H9 (cell line): ENCODE results near the genes NKG7, ZNF577 and ZNF534.

GRCh38 chr19:51293630-51294137, 17.8 kb upstream of the IGLON5 start:
- PRO-cap: bidirectional peak, plus-strand start at chr19:51293842, minus-strand start at chr19:51293742

DNA sequence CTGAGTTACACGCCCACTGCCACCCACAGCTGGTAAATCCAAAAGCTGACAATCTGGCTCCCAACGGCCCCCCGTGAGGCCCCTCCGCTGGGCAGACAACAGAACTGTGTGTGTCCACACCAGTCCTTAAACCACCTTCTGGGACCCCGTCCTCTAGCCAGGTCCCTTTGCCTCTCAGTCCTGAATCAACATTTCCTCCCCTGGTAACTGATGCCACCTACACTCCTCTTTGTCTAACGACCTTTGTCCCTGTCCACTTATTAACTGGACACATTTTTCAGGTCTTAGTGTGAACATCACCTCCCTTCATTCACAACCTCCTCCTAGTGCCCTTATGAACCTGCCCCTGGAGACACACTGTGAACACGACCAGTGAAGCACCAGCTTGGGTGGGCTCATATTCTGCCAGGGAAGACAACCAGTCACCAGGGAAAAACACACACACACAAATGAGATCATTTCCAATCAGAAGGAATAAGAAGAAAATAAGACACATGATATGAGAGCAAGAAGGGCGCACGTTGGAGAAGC, 5.6 kb upstream of the VSIG10L start:
- PRO-cap: no peak

DNA sequence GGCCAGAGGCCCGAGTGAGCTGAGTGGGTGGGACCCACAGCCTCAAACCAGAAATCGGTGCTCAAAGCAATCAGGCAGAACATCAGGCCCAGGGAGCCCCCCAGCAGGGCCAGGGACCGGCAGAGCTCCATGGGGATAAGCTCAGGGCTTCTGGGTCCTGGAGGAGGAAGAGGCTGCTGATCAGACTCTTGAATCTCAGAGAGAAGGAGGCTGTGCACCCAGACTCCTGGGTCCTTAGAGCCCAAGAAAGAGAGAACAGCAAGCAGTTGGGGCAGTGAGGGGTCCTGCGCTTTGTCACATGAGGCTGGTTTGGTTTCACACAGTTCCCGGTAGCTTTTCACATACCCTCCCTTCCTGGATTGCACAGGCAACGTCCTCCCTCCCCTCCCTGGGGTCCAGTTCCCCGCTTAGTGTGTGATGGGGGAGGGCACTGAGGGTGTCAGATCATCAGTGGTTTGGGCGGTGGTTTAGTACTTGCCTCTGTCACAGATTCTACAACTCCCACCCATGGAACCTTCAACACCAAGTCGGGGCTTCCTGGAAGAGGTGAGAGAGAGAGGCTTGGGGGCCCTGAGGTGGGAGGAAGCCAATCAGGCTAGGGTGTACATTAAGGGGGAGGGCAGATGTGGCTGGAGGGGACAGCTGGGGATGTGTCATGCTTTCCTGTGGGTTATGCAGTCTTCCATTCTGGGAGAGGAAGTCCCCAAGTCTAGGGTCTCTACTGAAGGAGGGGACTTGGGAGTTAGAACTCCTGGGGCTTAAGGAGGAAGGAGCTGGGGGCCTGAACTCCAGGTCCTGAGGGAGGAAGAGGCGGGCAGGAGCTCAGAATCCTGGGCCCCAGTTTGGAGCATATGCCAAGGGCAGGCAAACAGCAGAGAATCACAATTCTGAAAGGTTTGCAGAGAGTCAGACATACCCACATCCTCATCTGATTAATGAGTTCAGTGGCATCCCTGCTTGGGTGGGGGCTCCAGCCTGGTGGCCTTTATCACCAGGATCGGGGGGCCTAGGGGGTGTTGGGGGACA, at the start of gene NKG7:
Gene NKG7, minus strand, starts transcription at position 250 of the 1,026 bp plus-strand sequence.
- PRO-cap: no peak

DNA sequence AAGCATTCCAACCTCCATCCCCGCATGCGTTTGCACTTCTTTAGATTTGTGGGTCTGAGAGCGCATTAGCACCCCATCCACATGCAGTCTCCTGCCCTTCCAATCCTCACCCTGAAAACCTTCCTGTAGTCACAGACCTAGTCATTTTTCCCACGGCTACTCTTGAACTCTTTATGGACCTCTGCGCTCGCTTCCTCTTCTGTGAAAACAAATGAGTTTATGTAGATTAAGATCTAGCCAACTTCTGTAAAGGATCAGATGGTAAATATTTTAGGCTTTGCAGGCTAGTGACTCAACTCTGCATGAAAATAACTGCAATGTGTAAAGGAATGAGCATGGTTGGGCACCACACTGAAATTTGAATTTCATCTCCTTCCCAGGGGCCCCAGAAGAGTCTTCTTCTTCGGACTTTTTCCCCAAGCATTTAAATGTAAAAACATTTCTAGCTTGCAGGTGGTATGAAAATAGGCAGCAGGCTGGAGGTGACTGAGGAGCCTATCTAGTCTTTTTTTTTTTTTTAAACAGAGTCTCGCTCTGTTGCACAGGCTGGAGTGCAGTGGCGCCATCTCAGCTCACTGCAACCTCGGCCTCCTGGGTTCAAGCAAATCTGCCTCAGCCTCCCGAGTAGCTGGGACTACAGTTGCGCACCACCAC, 8.5 kb downstream of the SIGLEC10 start:
- PRO-cap: no peak

- PRO-cap: unidirectional peak, minus-strand start at chr19:51422033
Observed at GRCh38 chr19:51421935-51422242, 4.4 kb upstream of the SIGLEC10 start.

DNA sequence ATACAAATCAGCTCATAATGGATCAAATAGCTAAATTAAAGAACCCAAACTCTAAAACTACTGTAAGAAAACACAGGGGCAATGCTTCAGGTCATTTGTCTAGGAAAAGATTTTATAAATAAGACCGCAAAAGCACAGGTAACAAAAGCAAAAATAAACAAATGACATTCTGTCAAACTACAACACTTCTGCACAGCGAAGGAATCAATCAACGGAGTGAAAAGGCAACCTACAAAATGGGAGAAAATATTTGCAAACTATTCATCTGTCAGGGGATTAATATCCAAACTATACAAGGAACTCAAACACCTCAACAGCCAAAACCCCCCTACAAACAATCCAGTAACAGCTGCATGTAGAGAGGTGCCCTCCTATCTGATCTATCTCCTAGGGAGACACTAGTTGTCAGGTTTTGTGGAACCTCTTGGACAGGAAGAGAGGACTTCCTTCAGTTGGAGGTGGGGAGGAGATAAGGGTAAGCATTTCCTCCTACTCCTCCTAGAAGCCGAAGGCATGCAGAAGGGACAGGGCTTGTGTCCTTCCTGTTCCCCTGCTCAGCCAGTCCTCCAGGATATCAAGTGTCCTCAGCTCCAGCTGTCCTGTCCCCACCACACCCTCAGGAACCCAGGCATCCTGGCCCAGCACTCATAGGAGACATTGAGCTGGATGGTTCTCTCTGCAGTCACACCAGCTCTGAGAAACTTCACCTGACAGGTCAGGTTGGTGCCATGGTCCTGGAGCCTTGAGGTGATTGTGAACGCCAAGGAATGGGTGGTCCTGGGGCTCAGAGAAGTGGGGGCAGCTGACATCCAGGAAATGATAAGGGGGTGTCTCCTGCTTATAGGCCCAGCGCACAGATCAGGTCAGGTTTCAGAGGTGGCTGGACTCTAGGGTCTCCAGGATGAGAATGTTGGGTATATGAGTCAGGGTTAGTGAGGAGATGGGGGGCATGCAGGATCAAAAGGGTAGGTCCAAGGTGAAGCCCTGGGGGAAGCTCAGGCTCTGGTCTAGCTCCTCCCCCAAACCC, 9.8 kb upstream of the SIGLEC8 start:
- PRO-cap: no peak

DNA sequence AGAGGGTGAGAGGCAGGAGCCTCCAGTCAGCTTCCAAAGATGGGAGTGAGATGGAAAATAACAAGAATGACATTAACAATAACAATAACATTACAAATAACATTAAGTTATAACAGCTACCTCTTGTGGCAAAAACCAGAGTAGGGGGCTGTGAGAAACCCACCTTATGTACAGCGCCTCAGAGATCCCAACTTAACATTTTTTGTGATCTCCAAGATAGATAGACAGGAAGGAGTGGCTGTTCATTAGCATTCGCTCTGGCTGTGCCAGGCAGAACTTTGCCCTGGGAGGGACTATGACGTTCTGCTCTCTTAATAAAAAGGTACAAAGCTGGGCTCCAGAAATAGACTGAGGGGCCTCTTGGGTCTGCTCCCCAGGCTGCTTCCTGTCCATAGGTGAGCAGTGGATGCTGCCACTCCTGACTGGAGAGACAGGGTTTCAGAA, 15.0 kb upstream of the SIGLEC8 start:
- PRO-cap: no peak

DNA sequence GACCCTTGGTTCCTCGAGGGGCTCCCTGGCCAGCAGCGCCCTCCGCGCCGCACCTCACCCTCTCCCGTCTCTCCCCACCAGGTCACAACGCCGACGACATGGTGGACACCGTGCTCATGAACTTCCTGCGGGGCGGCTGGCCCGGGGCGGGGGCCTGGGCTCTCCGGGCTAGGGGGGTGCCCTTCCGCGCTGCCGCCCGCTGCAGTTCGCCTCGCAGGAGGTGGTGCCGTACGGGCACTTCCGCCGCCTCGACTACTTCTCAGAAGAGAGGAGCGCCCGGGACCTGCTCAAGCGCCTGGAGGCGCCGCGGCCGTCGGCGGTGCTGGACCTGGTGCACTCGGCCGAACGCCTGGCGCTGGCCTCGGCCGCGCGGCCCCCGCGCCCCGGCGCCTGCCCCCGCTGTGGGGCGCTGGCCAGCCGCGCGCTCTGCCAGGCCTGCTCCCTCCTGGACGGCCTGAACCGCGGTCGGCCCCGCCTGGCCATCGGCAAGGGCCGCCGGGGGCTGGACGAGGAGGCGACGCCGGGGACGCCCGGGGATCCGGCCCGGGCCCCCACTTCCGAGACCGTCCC, 29.0 kb downstream of the SIGLEC5 start:
- PRO-cap: no peak

DNA sequence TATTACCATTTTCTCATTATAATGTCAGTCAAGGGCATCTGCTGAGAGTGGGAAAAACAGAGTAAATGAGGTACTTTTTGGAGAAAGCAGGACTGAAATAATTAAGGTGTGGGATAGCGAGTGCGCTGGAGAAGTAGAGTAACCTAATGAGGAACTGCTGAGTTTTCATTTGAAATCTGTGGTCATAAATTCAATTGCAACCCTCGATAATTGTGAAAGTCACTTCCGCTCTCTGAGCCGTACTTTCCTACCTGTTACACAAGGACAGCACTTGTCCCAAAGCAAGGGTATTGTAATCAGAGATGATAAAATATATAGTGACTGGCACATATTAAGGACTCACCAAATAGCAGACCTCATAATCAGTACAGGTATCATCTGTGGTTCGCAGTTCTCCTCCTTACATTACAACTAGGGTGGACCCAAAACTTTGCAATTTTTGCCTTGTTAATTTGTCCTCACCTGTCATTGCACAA, 3.4 kb downstream of the FPR2 start:
- PRO-cap: no peak

GRCh38 chr19:51806826-51807704, 12.1 kb downstream of the FPR3 start:
- PRO-cap: no peak

GRCh38 chr19:51887328-51888286, at the start of gene ZNF577:
Gene ZNF577, minus strand, starts transcription at chr19:51887951.
- PRO-cap: unidirectional peak, plus-strand start at chr19:51887556; bidirectional peak, plus-strand start at chr19:51887579, minus-strand start at chr19:51887584; bidirectional peak, plus-strand start at chr19:51887668, minus-strand start at chr19:51887920

GRCh38 chr19:52138287-52138567, 1.5 kb downstream of the ZNF616 start:
- PRO-cap: no peak

GRCh38 chr19:52171867-52172402, 514 bp upstream of the ZNF836 start:
- PRO-cap: no peak

- PRO-cap: no peak
Observed at GRCh38 chr19:52192721-52193485, 3.1 kb downstream of the PPP2R1A start.

- PRO-cap: no peak
Observed at GRCh38 chr19:52229337-52229836, 39.5 kb downstream of the PPP2R1A start.

DNA sequence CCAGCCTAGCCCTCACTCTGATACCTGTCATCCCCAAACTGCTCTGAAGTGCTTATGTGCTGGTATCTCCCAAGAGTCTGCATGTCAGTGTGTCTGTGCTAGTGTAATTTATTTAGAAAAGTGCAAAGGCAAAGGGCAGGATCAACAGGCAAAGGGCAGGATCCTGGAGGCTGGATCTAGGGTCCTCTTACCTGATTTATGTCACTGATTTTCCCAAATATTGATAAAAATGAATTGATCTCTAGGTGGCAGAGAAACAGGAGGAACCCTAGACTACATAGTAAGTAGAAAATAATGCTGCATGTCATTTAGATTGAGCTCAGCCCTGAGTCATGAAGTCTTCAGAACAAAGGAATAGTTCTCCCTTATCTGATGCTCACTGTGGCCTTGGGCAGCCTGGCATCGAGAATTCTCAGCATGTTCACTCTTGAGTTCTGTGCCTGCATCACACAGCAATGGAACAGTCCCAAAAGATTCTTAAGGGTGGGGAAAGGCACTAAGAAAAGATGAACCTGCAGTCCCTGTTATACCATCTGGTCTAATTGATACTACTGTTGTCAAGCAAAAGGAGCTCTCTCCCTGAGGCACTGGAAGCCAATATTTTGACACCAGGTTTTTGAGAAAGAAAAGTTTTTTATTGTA, 38.4 kb upstream of the ZNF766 start:
- PRO-cap: no peak

GRCh38 chr19:52285086-52285820, 11.7 kb upstream of the ZNF480 start:
- PRO-cap: no peak

GRCh38 chr19:52323365-52324038, 12.5 kb upstream of the ZNF610 start:
- PRO-cap: no peak

DNA sequence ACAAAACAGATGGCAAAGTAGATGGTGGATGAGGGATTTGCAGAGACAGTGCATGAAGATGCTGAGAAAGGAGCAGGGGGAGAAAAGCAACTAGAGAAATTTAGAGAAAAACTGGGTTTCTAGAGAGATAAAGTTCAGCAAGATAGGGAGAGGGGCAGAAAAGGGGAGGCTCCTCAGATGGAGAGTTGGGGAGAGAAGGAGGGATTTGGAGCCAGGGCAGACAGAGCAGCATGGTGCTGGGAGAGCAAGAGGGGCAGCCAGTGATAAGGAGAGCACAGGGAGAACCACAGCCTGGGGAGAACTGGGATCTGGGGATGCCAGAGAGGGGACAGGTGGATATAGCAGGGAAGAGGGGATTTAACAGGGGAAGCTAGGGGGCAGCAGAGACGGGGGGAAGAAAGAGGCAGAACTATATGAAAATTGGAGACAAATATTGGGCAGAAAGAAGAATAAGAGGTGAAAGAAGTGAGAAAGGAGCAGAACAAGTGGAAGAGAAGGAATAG, 6.7 kb upstream of the ZNF528 start:
- PRO-cap: no peak

DNA sequence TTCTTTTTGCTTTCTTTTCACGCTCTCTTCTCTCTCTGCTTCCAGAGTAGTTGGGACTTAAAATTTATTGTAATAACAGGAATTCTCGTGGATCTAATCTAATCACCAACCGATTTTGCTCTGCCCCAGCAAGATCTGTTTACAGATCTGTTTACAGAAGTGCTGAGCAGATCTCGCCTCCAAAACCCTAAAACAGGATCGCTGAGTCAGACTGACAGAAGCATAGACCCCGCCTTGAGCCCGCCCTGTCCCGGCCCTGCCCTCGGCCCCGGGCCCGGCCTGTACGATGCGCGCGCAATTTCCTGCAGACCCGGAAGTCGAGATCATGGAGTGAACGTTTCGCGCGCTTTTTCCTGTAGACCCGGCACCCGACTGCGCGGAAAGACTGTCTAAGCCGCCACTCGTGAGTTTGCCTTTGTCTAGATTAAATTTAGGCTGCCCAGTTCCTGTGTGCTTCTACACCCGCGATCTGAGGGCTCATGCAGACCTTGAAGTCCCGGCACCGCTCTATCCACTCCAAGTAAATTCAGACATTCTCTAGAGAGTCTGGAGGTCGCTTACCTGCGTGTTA, at the start of gene ZNF534:
Gene ZNF534, plus strand, starts transcription at position 307 of the 571 bp plus-strand sequence.
- PRO-cap: no peak